ENCODE results near the genes H2AX, USP2 and ARHGEF12.

DNA sequence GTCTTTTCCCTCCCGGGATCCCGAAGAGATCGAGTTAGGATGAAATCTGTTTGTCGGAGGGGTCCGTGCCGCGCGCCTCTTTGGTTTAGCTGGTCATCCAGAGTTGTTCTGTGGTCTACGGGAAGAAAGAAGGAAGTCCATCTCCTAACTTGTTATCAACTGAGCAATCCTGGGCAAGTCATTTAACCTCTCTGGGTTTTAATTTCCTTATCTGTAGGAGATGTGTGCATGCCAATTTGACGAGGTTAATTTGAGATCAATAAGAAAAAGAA lies 348 bp downstream of the VPS11 start:
- PRO-cap, 2 experiments, result no peak in any of the 2 experiments

- PRO-cap, 2 experiments, result no peak in any of the 2 experiments
Measured at GRCh38 chr11:119069052-119069707, 1.6 kb downstream of the VPS11 start.

- PRO-cap, 2 experiments, result peak in 2 of 2 experiments; most common plus-strand start chr11:119095312 (in 1); most common minus-strand start chr11:119095248 (in 2)
Measured at GRCh38 chr11:119094625-119095536, at the start of gene H2AX. TSS of gene H2AX (minus strand) at chr11:119095465.

- PRO-cap, 2 experiments, result no peak in any of the 2 experiments
Measured at GRCh38 chr11:119095537-119095887, 247 bp upstream of the H2AX start.

DNA sequence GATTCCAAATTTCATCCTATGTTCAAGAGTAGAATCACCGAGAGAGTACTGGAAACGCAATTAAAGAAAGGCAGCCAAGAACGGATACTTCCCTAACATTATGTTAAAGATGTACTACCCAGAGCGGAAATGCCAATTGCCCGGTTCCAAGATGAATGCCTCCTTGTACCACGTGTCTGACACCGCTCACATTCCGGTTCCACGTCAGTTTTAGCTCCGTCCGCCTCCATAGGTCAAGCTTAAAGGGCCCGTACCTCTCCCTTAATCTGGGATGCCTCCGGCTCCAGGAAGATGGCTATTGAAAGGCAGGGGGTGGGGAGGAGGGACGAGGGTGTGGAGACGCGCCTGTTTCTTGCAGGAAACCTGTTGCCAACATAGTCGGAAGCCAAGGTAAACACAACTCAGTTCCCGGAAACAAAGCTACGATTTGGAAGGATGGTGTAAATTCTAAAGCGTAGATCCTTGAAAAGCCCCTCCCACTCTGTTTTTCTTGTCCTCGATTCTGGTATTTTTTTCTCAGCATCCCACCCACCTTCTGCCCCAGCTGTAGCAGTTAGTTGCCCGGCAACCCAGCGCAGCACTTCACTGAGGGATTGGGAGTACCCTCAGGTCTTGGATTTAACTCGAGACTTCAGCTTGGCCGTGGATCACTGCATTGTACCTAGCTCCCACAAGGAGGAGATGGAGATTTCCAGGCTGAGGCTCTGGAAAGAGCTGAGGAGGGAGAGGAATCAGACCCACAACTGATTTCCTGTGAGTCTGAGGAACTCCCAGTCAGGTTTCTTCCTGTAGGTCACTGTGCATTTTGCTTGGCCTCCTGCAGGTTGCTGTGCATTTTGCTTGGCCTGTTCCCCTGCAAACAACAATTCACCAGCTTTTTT lies 573 bp upstream of the DPAGT1 start:
- PRO-cap, 2 experiments, result peak in 2 of 2 experiments; most common plus-strand start position 207 of the sequence (in 2); most common minus-strand start position 374 of the sequence (in 1)

DNA sequence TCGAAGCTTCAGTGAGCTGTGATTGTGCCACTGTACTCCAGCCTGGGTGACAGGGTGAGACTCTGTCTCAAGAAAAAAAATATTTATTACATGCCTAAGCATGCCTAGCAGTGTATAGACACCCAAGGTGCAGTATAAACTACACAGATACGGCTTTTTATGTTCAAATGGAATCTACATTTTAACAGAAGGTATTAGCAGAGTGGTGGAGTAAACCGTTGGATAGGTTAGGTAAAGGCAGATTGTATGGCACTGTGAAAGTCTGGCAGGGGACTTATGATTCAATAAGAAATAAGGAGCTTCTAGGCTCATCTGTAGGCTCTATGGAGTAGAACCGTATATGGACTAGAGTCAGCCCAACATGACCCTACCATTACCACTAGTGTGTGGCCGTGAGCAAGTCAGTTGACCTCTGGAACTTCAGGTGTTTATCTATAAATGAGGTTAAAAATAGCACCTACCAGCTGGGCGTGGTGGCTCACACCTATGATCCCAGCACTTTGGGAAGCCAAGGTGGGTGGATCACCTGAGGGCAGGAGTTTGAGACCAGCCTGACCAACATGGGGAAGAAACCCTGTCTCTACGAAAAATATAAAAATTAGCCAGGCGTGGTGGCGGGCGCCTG lies 4.3 kb downstream of the HINFP start:
- PRO-cap, 2 experiments, result no peak in any of the 2 experiments

DNA sequence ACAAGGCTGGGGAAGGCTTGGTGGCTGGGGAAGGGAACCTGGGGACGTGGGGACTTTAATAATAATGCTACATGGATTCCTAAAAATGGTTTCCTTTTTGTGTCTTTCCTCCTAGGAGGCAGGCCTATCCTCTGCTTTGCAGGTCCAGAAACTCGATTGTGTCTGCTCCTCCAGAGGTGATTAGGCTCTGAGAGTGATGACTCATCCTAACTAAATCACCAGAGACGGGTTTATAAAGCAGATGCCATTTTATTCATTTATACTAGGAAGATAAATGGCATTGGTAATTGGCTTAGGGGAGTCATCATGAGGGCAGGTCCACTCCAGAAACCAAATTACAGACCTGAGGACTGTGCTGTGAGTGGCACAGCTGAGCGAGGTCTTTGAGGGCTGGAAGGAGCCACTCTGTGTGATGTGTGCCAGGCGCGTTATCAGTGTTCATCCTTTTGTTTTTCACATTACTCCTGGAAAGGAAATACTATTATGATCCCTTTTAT lies 7.0 kb downstream of the NLRX1 start:
- PRO-cap, 2 experiments, result no peak in any of the 2 experiments

DNA sequence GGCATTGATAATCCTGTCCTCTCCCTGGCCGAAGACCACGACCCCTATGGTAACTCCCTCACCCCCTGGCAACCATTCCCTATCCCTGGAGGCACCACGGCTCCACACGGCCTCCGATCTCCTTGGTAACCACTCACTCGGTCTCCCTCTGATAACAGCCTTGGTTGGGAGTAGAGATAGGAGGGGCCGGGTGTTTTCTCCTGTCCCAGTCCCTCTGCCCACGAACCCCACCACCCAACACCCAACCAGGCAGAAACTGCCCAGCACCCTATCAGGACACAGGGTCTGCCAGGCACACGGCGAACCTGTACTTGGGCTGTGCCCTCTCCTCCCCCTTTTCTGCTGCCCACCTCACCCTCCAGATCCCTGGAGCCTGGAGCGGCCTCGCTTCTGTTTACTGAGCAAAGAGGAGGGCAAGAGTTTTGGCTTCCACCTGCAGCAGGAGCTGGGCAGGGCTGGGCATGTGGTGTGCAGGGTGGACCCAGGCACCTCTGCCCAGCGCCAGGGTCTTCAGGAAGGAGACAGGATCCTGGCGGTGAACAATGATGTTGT lies 918 bp downstream of the NHERF4 start:
- PRO-cap, 2 experiments, result no peak in any of the 2 experiments

DNA sequence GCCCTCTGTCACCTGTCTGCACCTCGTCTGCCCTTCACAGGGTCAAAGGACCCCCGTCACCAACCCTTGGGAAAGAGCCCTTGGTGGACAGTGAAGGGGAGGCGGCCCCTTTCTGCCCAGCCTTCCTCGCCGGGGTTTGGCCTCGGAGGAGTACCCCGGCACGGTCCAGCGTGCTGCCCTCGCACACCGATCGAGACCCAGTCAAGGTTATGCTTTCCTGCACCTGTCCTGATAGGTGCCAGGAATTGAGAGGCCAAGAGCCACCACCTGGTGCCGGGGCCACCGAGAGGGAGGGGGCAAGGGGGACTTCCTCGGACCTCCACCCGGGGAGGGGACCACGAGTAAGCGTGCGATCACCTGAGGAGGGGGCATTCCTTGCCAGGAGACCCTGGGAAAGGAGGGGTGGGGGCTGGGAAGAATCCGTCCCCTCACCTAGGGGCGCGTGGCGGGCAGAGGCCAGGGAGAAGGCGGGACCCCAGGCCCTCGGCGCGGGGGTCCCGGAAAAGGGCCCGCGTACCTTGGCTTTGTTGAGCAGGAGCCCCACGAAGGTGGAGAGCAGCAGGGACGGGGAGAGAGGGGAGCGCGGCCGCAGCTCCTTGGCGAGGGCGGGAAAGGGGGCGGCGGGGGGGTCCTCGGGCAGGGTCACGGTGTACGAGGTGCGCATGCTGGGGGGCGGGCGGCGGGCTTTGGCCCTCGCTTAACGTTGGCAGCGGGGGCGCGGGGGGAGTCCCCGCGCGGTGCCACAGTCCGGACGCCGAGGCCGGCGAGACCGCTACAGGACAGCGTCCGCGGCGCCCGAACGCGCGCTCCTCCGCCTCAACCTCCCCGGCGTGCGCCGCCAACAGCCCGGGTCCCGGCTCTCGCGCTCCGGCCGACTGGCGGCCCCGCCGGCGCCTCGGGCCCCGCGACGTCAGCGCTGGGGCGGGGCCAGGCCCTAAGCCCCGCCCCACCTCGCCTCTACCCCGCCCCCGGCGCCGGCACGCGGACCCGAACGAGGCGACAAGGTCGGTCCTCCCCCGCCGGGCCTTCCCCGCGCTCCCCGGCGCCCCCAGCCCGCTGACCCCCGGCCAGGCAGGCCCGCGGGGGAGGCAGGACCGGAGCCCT lies 17.2 kb upstream of the MFRP start:
- PRO-cap, 2 experiments, result no peak in any of the 2 experiments

DNA sequence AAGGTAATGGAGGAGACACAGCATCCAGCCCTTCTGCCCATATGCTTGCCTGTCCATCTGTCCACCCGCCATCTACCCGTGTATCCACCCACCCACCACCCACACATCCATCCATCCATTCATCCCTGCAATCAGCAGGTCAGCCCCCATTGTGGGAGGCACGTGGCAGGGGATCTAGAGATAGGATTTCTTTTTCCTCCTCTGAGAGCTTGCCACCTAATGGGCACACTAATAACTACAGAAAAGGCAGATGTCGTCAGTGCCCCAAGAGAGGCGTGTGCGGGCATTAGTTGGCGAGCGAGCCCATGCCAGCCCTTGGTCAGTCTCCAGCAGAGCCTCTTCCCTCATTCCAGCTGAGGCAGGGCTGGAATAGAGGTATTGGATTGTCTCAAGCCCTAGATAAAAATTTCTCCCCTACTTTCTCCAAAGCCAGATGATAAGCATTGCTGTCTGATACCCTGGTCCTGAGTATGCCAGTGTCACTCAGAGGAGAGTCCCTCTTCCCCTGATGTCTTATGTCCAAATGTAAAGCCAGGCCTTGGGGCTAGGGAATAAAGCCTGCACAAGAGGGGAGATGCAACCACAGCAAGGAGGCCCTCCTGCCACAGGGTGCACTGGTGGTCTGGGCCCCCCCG lies 9.7 kb downstream of the USP2 start:
- PRO-cap, 2 experiments, result no peak in any of the 2 experiments

GRCh38 chr11:119380864-119382264 lies at the start of gene USP2:
TSS of gene USP2 (minus strand) at chr11:119381690.
- PRO-cap, 2 experiments, result peak in 2 of 2 experiments; most common plus-strand start chr11:119381810 (in 1); most common minus-strand start chr11:119381610 (in 2)

DNA sequence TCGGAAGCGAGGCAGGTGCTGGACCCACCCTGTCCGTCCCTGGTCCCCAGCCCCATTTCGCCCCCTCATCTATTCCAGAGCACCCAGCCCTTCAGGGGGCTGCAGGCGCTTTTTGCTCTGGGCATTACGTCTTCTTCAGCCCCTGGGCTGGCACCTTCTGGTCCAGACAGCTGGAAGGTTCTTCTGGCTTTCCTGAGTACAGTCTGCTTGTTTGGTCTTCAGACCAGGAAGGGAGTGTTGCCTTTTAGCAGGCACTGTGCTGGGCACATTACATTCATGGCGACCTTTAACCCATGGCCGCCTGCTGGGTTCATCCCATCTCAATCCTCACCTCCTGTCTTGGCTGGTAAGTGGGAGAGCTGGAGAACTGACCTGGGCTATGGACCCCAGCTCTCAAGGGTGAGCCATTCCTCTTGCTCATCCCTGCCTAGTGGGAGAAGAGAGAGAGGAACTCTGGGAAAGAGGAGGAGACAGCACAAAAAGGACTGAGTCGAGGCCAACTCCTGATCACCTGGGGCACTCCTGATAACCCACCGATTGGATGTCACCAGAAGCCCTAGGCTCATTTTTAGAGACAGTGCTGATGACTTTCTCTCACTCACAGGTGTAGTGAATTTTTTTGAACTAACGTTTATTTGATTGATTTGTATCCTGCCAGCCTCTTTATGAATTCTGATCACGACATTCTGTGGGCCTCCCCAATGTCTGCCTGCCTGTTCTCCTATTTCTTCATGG lies 892 bp upstream of the THY1 start:
- PRO-cap, 2 experiments, result no peak in any of the 2 experiments

DNA sequence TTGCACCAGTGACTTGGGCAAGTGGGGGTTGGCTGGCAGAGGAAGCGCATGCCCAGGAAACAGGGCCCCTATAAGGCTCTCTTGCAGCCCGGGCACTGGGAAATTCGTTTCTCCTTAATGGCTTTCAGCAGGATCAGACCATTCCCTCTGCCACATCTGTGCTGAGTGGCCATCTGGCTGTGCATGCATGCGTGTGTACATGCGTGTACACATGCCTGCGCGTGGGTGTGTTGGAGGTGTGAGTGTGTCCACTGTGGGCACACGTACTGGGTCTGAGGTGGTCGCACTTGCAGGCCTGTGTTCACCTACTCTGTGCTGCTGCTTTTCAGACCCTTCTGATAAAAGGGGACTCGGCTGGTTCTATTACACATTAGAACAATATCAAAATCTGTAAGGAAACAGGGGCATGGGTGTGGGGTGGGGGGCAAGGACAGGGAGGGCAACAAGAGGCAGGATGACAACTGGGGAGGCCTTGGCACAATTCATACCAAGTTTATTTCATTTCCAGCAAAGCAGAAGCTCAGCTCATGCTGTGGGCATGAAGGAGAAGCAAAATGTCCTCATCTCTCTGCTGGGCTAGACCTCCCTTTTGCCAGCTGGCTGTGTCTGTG lies 67.2 kb downstream of the NECTIN1 start:
- PRO-cap, 2 experiments, result no peak in any of the 2 experiments

- PRO-cap, 2 experiments, result no peak in any of the 2 experiments
Measured at GRCh38 chr11:119734677-119735105, 5.7 kb upstream of the NECTIN1 start.

DNA sequence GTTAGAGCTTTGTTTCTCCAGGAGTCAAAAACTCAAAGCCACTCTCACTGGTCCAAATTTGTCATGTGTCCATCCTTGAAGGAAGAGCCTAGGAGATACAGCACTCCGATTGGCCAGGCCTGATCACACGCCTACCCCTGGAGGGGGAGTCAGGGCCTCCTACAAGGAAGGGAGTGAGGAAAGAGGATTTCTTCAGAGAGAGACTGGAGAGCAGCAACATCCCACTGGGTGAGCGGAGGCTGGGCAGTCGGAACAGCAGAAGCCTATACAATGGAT lies 113.9 kb downstream of the TRIM29 start:
- PRO-cap, 2 experiments, result no peak in any of the 2 experiments

GRCh38 chr11:120279503-120279986 lies 39.6 kb downstream of the POU2F3 start:
- PRO-cap, 2 experiments, result no peak in any of the 2 experiments

DNA sequence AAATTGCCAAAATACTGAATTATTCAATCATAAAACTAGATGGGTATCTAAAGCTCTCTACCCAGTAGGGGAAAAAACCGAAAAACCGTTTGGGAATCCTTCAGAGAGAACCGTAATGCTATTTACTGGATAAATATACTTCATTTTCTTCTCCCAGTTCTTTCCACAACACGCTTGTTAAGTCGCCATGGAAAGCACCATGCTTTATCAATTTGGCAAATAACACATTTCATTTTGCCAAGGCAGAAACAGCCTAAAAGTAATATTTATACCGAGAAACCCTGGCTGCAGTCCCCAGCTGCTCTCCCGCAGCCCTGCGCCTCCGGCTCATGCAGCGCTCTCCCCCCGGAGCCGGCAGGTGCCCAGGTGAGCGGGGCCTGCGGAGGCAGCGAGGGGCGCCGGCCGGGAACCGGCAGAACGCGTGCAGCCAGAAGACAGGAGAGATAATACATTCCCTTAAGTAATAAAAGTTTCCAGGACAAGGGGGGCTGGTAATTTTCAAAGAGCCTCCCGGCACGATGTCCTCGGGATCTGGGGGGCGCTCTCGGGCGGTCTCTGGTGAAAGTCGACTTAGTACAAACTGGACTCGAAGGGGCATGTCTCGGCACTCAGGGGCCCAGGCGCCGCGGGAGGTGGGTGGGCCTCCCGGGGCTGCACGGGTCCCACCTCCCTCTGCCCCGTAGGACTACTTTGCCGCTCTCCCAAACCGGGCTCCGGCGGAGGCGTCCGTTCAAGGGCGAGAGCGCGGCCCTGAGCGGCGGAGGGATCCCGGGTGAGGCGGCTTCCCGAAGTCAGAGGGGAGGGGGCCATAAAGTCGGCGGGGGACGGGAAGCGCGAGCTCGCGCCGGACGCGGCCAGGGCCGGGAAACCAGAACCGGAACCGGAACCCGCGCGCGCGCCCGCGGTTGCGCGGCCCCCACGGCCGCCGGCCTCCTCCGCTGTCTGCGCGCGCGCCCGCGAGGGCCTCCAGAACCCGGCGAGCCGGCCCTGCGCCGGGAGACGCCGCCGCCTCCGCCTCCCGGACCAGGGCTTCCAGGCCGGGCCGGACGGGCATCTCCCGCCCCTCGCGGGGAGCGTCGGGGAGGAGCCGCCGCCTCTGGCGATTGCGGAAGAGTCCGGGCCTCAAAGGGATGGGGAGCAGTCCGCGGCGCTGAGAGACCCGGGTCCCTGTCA lies at the start of gene ARHGEF12:
ARHGEF12 (plus strand) TSS at position 969 of the 1,173 bp plus-strand sequence.
- PRO-cap, 2 experiments, result no peak in any of the 2 experiments

- PRO-cap, 2 experiments, result no peak in any of the 2 experiments
Measured at GRCh38 chr11:120400706-120401245, 64.6 kb downstream of the ARHGEF12 start.

GRCh38 chr11:120447825-120448578 lies 63.5 kb upstream of the GRIK4 start:
- PRO-cap, 2 experiments, result no peak in any of the 2 experiments

GRCh38 chr11:120475082-120475650 lies 36.4 kb upstream of the GRIK4 start:
- PRO-cap, 2 experiments, result no peak in any of the 2 experiments